A549 (cell line): ENCODE measurements around a stretch of chr20.

DNA sequence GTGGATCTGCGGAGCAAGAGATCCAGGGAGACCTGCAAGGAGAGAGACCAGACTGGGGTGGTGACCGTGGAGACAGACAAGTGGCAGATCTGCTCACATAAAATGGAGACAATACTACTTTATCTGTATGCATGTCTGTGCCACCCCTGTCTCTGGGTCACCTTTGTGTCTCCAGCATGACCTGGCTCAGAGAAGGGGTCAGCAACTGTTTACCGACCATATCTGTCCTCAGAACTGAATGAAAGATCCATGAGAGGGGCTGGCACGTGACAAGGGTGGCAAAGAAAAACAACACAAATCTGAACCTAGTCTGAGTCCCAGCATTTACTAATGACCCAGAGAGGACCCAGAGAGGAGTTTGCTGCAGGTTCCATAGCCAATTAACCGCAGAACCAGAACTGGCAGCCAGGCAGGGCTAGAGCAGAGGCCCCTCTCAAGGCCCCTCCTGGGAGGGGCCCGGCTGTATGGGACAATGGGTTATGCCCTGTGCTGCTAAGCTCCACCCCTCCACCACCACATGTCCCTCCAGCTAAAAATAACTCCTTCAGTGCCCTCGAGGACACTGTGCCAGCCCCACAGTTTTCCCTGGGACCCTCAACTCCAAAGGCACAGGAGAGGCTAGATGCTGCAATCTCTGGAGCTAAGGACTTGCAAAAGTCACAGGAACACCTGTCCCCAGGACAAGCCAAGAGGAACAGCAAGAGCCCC is 2.2 kb downstream of the AHCY start:
- PRO-cap = no peak
CAGE:
- cytosol, long polyA plus RNA = no peak
- long polyA plus RNA = no peak
- nucleus, long polyA plus RNA = no peak

DNA sequence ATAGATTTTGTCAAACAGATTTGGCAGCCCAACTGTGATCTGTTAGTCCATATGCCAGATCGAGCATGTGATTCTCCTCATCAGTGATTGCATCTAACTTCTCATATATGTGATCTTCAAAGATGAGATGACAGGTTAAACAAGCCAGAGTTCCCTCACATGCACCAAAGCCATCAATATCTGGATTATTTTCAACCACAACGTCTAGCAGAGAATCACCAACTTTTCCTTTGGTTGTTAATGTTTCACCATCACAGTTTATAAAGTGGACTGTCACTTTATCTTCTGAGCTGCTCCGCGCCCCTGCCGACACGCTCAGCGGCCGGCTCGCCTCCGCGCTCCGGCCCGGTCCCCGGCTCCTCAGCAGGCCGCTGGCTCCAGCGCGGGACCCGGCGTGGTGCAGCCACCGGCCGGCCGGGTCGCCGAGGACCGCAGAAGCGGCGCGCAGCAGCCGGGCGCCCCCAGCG is 40.2 kb upstream of the DYNLRB1 start:
- PRO-cap = no peak
CAGE:
- cytosol, long polyA plus RNA = no peak
- long polyA plus RNA = no peak
- nucleus, long polyA plus RNA = no peak

- PRO-cap = no peak
CAGE:
- cytosol, long polyA plus RNA = no peak
- long polyA plus RNA = no peak
- nucleus, long polyA plus RNA = no peak
Observed at GRCh38 chr20:34549336-34549996, 9.1 kb upstream of the MAP1LC3A start.

- PRO-cap = no peak
CAGE:
- cytosol, long polyA plus RNA = no peak
- long polyA plus RNA = no peak
- nucleus, long polyA plus RNA = no peak
Observed at GRCh38 chr20:34553466-34554074, 4.9 kb upstream of the MAP1LC3A start.

DNA sequence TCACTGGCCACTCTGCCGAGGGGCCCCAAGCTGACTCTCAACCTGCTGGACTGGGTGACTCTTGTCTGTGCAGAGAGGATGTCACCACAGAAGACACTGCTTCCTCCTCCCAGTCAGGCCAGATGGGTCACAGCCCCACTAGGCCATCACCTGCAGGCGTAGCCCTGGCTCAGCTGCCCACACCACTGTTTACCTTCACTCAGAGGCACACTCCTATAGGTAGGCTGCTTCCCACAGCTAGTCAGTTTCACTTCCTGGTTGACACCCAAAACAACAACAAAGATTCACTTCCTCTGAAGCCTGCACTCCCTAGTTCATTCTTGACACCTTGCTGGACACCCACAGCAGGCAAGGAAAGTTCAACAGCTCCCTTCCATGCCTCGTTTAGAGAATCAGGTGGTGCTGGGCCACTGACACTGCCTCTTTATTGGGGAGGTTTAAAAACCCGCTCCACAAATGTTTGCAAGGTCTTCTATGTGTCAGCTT is 21.8 kb downstream of the MAP1LC3A start:
- PRO-cap = no peak
CAGE:
- cytosol, long polyA plus RNA = no peak
- long polyA plus RNA = no peak
- nucleus, long polyA plus RNA = no peak

GRCh38 chr20:34639708-34640515 is 37.0 kb downstream of the PIGU start:
- PRO-cap = no peak
CAGE:
- cytosol, long polyA plus RNA = no peak
- long polyA plus RNA = no peak
- nucleus, long polyA plus RNA = no peak

GRCh38 chr20:34705262-34706317 is 1.4 kb downstream of the TP53INP2 start:
- PRO-cap = no peak
CAGE:
- cytosol, long polyA plus RNA = no peak
- long polyA plus RNA = no peak
- nucleus, long polyA plus RNA = no peak

DNA sequence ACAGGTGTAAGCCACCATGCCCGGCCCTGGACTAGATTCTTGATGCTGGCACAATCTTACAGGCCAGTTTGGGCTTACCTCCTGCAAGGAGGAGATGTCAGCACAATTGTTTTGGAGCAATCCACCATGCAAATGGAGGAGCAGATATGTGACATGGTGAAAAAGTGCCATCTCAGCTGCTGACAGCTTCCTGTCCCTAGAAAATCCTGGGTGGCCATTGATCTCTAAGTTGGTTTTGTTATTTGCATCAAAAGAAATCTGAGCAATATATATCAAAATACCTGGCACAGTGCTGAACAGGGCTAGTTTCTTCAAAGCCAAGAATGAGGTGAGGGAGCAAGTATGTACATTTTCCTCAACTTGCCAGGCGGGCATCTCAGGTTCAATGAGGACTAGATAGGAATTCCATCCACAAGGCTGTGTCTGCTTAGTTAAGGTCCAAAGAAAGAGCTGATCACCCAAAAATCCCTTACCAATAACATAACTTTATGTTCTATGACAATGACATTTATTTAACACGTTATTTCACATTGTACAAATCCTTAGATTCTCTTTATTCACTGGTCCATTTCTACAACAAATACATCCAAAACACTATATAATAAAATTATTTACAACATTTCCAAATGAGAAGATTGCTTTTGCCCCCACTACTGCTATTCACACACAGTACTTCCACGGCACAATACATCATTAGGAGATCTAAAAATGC is 10.3 kb downstream of the TP53INP2 start:
- PRO-cap = no peak
CAGE:
- cytosol, long polyA plus RNA = no peak
- long polyA plus RNA = no peak
- nucleus, long polyA plus RNA = no peak

DNA sequence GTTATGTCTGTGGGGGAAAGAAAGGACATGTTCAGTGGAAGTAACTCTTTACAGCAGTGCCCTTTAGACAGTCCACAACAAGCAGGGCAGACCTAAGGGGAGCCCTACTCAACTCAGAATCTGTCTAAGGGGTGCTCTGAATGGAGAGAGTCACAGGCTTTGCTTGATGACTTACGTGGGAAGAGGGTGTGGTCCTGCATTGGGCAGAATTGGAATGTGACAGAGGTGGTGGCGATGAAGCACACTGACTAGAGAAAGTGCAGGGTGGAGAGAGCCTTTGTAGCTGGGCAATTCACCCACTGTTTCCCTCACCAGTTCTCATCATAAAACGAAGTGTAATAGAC is 11.2 kb downstream of the TP53INP2 start:
- PRO-cap = no peak
CAGE:
- cytosol, long polyA plus RNA = no peak
- long polyA plus RNA = no peak
- nucleus, long polyA plus RNA = no peak

DNA sequence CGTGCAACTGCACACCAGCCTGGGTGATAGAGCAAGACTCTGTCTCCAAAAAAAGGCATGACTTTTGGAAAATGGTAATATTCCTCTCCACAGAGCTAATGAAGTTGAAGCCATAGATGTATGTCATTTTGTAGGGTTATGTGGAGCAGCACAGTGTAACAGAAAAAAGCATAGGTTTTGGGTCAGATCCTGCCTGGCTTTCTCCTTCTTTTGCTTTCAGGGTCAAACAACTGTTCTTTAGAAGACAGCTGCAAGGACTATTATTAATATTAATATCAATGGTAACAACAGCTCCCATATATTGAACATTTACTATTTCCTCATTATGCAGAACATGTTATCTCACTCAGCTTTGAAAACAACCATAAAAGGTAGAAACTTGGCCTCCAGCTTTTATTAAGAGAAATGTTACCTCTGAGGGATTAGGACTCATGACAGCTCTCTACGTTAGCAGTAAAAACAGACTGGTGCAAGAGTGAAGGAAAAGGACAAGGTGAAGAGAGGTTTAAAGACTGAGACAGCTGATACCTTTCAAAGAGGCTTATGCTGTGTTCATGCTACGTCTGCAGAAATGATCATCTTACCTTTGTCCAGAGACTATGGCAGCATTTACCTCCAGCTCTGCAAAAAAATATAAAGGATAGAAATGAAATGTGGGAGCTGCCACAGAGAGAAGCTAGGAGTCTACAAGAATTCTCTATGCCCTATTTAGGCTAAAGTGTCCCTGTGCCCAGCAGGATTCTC is 28.0 kb downstream of the TP53INP2 start:
- PRO-cap = no peak
CAGE:
- cytosol, long polyA plus RNA = no peak
- long polyA plus RNA = no peak
- nucleus, long polyA plus RNA = no peak

DNA sequence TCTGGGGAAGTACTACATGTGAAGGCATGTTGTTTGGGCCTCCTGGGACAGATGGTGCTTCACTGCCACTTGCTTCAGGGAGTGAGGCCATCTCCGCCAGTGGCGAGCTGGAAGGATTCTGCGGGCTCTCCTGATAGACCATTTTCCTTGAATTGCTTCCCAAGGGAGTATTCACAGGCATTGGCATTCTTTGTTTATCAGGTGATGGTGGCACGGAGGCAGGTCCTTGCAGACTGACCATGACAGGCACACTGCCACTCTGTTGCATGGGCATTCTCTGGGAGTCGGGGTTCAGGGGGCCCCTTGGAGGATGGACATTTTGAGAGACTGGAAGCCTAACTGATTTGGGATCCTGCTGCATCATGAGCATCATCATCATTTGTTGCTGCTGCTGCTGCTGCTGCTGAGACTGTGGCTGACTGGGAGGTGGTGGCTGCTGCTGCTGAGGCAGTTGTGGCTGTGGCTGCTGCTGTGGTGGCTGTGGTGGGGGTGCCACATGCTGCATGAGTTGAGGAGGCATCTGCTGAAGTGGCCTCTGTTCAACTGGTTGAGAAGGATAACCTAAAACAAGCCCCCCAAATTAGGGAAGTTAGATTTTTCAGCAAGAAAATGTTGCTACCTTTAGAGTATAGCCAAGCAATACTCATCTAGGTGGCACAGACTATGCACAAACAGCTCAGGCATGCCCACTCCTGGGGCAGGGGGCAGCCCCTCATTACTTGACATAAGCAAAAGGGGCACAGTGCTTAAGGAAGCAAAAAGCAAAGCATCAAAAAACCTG is 38.8 kb downstream of the TP53INP2 start:
- PRO-cap = no peak
CAGE:
- cytosol, long polyA plus RNA = no peak
- long polyA plus RNA = no peak
- nucleus, long polyA plus RNA = no peak

- PRO-cap = no peak
CAGE:
- cytosol, long polyA plus RNA = no peak
- long polyA plus RNA = no peak
- nucleus, long polyA plus RNA = no peak
Observed at GRCh38 chr20:34791548-34792104, 33.8 kb downstream of the NCOA6 start.

GRCh38 chr20:34863273-34863792 is 9.3 kb downstream of the GGT7 start:
- PRO-cap = no peak
CAGE:
- cytosol, long polyA plus RNA = no peak
- long polyA plus RNA = no peak
- nucleus, long polyA plus RNA = no peak

DNA sequence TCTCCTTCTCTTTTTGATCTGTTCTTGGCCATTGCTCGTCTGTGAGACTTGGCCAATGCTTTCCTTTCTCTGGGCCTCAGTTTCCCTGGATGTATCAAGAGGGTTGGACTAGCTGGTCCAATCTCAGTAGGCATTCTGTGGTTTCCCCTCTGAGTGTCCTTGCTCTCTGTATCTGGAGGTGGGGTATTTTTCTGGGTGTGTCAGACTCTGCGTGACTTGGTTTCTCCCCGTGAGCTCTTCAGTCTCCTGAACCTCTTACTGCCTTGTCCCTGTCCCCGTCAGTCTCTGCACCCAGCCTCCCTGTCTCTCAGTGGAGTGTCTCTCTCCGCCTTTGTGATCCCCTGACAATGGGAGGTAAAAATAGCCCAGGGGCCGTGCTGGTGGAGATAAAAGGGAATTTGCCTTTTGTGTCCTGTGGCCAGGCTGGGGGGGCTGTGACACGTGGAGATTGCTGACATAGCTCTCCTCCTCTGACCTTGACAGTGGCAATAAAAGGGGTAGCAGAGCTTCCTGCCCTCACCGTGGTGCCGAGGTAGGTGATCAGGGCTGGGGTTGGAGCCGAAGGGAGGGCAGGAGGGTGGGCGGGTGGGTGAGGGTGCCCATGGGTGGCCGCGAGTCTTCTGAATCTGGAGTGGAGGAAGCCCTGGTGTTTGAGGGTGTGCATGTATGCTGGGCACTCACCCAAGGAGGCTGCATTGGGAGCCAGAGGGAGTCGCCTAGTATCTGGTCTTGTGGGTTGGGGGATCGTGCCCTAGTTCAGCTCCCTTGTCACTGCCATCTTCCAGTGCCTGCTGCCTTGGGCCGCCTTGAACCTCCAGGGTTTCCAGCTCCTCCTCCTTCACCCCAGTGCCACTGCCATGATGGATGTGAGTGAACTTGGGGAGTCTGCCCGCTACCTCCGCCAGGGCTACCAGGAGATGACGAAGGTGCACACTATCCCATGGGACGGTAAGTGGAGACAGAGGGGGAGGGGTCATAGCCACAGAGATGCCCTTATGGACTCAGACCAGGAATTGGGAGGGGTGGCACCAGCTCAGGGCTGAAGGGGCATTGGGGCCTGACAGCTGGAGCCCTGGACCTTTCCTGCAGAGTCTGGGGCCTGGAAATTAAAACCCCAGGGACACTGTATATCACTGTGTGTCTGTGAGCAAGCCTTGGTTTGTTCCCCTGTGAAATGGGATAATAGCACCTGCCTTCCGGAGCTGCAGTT is 21.9 kb downstream of the MYH7B start:
- PRO-cap = no peak
CAGE:
- cytosol, long polyA plus RNA = no peak
- long polyA plus RNA = no peak
- nucleus, long polyA plus RNA = no peak

GRCh38 chr20:35250669-35251113 is 24.2 kb downstream of the MMP24 start:
- PRO-cap = no peak
CAGE:
- cytosol, long polyA plus RNA = no peak
- long polyA plus RNA = no peak
- nucleus, long polyA plus RNA = no peak

- PRO-cap = no peak
CAGE:
- cytosol, long polyA plus RNA = no peak
- long polyA plus RNA = no peak
- nucleus, long polyA plus RNA = no peak
Observed at GRCh38 chr20:35305566-35306205, 13.5 kb upstream of the FAM83C start.

- PRO-cap = no peak
CAGE:
- cytosol, long polyA plus RNA = no peak
- long polyA plus RNA = no peak
- nucleus, long polyA plus RNA = no peak
Observed at GRCh38 chr20:35437395-35437594, 733 bp downstream of the GDF5 start.

DNA sequence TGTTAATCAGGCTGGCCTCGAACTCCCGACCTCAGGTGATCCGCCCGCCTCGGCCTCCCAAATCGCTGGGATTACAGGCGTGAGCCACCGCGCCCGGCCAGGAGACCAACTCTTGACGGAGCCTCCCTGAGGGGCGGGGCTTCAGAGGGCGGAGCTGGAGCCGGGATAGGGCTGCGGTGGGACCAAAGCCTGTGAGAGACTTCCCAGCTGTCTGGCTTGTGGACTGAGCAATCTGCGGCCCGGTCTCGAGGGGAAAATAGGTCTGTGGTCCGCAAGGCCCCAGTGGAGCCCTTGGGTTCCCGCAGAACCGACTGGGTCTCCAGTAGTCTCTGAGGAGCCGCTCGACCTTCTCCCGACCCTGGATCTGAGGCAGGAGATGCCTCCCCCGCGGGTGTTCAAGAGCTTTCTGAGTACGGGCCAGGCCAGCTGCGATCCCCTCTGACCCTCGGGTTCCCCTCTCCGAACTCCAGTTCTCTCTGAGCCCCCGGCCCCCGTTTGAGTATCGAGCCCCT is 1.3 kb downstream of the SPAG4 start:
- PRO-cap = no peak
CAGE:
- cytosol, long polyA plus RNA = no peak
- long polyA plus RNA = no peak
- nucleus, long polyA plus RNA = no peak

DNA sequence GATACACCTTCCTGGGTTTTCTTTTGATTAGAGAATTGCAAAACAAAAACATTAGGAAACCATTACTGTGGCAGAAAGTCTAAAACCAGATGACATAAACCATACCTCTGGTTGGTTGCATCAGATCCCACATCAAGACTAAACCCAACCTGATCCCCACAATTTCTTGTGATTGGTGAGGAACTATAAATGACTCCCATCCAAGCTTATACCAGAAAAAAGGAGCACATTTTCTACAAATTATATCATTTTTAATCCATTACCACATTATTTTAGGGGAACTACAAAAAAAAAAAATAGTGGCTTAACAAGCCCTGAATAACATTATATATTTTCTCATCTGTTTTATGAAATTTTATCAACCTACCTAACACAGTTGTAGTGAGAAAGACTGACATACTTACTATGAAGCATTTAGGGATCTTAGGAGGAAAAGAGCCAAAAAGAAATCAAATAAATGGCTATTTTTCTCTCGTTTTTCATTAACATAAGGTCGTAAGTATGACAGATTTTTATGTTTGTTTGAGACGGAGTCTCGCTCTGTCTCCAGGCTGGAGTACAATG is 5.8 kb downstream of the RBM39 start:
- PRO-cap = no peak
CAGE:
- cytosol, long polyA plus RNA = no peak
- long polyA plus RNA = no peak
- nucleus, long polyA plus RNA = no peak

- PRO-cap = no peak
CAGE:
- cytosol, long polyA plus RNA = no peak
- long polyA plus RNA = no peak
- nucleus, long polyA plus RNA = no peak
Observed at GRCh38 chr20:35796383-35797052, 24.7 kb downstream of the PHF20 start.